Suprapubic skin (tissue), 4 donors: ENCODE measurements around the gene ZNF84.

- PRO-cap = no peak
- RAMPAGE, long total RNA, 4 experiments = no peak in any of the 4 experiments
Measured at GRCh38 chr12:131014879-131015747, 61.4 kb downstream of the ADGRD1 start.

- PRO-cap = no peak
- RAMPAGE, long total RNA, 4 experiments = no peak in any of the 4 experiments
Measured at GRCh38 chr12:131035001-131035663, 81.4 kb downstream of the ADGRD1 start.

- PRO-cap = no peak
- RAMPAGE, long total RNA, 4 experiments = no peak in any of the 4 experiments
Measured at GRCh38 chr12:131105689-131106540, 152.2 kb downstream of the ADGRD1 start.

DNA sequence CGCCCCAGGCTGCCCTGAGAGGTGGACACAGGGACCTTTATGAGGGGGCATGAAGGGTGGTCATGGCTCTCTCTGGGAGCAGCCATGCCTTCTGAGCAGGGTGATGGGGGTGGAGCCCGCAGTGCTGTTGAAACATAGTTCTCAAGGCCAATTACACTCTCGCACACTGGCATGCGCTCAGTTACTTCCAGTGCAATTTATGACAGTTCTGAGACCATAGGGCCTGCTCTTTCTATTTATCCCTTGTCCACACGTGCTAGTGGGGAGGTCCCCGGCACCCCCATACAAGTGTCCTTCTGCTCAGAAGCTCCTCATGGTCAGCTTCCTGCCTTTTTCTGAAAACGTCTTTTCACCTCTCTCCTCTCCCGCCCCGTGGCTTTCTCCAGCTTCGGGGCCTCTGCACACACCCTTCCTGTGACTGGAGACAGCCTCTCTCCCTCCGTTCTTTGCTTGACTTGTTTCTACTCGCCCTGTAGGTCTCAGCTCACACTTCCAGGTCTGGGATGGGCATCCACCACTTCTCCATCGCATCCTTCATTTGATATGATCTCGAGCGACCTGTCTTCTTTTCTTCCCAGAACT is 313.2 kb downstream of the ADGRD1 start:
- PRO-cap = no peak
- RAMPAGE, long total RNA, 4 experiments = no peak in any of the 4 experiments

DNA sequence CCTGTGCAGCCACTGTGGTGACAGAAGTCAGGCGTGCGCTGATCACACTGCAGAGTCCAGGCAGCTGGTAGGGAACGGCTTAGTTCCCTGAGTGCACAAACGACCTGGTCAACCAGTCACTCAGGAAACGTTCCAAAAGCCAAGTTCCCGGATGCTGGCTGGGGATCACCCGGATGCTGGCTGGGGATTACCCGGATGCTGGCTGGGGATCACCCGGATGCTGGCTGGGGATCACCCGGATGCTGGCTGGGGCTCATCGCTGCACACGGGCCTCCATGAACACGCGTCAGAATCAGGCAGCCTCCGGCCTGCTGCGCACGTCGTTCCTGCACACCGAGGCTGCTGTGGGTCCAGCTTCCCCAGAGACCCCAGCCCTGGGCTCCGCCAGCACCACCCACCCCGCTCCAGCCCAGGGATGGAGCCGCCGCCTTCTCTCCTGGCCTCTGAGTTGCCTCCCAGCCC is 254.1 kb upstream of the SFSWAP start:
- PRO-cap = no peak
- RAMPAGE, long total RNA, 4 experiments = no peak in any of the 4 experiments

- PRO-cap = bidirectional peak, plus-strand start at chr12:131830698, minus-strand start at chr12:131830494
- RAMPAGE, long total RNA, 4 experiments = no peak in any of the 4 experiments
Measured at GRCh38 chr12:131830311-131831539, 2.5 kb downstream of the MMP17 start.

DNA sequence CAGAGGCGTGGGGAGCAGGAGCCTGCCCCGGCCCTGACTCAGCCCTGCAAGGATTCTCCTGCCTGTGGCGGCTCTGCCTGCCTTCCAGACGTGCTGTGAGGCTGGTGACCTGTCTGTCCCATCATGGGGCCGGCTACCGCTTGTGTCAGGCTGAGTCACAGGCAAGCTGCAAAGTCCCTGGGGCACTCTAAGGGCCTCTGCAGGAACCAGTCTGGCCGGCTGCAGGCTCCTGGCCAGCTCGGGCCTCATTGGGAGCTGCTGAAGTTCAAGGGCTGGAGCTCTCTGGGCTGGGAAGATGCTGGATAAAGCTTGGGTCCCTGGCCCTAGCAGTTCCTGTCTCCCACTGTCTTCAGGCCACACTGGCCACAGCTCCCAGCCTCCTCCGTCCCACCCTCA is 22.2 kb upstream of the ULK1 start:
- PRO-cap = no peak
- RAMPAGE, long total RNA, 4 experiments = no peak in any of the 4 experiments

- PRO-cap = no peak
- RAMPAGE, long total RNA, 4 experiments = no peak in any of the 4 experiments
Measured at GRCh38 chr12:131895166-131895970, 946 bp downstream of the ULK1 start.

- PRO-cap = no peak
- RAMPAGE, long total RNA, 4 experiments = start-site peak on the plus strand in 1 of 4 experiments, at chr12:131992401-131992580 at its widest, 32 to 43 reads per replicate
Measured at GRCh38 chr12:131992293-131993211, 42.8 kb downstream of the EP400 start.

- PRO-cap = no peak
- RAMPAGE, long total RNA, 4 experiments = no peak in any of the 4 experiments
Measured at GRCh38 chr12:132142966-132144190, 741 bp downstream of the DDX51 start.

DNA sequence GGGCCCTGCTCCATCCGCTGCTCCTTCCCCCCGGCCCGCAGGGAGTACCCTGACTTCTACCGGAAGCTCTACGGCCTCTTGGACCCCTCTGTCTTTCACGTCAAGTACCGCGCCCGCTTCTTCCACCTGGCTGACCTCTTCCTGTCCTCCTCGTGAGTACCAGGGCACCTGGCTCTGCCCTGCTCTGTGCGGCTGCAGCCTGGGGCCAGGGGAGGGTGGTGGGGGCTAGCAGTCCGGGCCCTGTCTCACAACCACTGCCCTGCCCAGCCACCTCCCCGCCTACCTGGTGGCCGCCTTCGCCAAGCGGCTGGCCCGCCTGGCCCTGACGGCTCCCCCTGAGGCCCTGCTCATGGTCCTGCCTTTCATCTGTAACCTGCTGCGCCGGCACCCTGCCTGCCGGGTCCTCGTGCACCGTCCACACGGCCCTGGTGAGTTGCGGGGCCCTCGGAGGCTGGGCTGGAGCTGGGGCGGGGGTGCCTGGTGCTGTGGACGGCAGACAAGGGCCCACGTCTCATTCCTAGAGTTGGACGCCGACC is 7.0 kb downstream of the NOC4L start:
- PRO-cap = no peak
- RAMPAGE, long total RNA, 4 experiments = no peak in any of the 4 experiments

GRCh38 chr12:132343801-132344154 is 14.4 kb upstream of the GALNT9 start:
- PRO-cap = no peak
- RAMPAGE, long total RNA, 4 experiments = no peak in any of the 4 experiments

- PRO-cap = no peak
- RAMPAGE, long total RNA, 4 experiments = no peak in any of the 4 experiments
Measured at GRCh38 chr12:132559511-132560424, 50.6 kb downstream of the LRCOL1 start.

- PRO-cap = no peak
- RAMPAGE, long total RNA, 4 experiments = no peak in any of the 4 experiments
Measured at GRCh38 chr12:132604064-132604914, 6.1 kb downstream of the LRCOL1 start.

DNA sequence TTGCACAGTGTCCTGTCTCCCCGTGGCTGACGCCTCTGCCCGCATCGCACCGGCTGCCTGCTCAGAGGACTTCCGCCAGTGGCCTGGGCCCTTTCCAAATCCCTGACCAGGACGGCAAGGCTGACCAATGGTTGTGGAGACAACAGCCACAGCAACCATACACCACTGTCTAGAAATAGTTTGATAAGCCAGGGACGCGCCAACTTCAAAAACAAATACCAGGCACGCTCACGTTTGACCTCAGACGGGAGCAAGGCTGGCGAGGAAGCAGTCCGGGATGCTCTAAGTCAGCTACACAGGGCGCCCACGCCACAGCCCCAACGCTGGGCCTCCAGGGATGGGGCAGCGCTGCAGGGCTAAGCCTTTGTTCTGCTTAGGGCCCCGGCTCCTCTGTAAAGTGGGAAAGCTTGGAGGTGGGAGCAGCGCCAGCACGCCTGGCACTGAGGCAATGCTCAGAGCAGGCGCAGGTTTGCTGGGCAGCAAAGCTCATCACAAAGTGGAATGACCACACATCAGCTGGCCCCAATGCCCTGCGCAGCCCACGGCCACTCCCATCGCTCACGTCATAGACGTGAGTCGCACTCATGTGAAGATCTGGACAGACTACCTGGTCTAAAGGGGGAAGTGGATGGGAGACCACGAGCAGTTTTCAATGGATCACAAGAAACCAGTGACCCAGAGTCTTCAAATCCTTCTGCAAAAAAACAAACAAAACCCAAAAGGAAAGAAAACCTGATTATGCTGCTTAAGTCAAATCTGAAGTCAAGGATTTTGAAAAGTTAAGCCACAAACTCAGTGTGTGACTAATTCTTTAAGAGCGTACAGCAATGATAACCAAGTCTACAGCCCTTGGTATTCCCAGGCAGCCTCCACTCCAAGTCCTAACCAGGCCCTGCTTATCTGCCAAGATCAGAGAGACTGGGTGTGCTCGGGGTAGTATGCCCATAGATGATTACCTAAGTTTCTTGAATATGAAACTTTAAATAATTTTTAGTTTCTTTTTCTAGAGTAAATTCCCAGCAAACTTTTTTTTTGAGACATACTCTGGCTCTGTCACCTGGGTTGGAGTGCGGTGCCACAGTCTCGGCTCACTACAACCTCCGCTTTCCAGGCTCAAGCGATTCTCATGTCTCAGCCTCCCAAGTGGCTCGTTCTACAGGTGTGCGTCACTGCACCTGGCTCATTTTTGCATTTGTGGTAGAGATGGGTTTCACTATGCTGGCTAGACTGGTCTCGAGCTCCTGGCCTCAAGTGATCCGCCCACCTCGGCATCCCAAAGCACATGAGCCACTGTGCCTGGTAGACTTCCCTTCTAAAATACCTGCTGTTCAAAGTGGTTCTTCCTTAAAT is 12.9 kb downstream of the PGAM5 start:
- PRO-cap = no peak
- RAMPAGE, long total RNA, 4 experiments = no peak in any of the 4 experiments

DNA sequence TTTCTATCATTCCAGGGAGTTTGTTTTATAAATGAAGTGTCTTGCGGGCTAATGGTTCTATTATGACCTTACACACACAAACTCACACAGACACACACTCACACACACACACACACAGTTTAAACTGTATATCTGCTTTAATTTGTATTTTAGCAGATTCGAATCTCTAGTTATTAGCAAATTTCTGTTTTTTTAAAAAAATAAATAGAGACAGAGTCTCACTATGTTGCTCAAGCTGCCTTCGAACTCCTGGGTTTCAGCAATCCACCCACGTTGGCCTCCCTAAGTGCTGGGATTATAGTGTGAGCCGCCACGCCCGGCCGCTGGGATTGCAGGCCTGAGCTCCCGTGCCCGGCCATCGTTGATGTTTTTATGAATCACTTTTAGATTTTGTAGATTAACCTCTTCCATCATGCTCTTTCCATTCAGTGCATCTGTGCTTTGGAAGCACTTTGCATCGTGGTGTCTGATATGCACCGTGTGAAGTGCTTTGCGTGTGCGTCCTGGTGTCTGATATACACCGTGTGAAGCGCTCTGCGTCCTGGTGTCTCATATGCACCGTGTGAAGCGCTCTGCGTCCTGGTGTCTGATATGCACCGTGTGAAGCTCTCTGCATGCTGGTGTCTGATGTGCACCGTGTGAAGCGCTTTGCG is 20.9 kb downstream of the PGAM5 start:
- PRO-cap = no peak
- RAMPAGE, long total RNA, 4 experiments = no peak in any of the 4 experiments

- PRO-cap = no peak
- RAMPAGE, long total RNA, 4 experiments = no peak in any of the 4 experiments
Measured at GRCh38 chr12:132740769-132741028, 20.9 kb downstream of the ANKLE2 start.

GRCh38 chr12:132742885-132743540 is 18.6 kb downstream of the ANKLE2 start:
- PRO-cap = no peak
- RAMPAGE, long total RNA, 4 experiments = no peak in any of the 4 experiments

DNA sequence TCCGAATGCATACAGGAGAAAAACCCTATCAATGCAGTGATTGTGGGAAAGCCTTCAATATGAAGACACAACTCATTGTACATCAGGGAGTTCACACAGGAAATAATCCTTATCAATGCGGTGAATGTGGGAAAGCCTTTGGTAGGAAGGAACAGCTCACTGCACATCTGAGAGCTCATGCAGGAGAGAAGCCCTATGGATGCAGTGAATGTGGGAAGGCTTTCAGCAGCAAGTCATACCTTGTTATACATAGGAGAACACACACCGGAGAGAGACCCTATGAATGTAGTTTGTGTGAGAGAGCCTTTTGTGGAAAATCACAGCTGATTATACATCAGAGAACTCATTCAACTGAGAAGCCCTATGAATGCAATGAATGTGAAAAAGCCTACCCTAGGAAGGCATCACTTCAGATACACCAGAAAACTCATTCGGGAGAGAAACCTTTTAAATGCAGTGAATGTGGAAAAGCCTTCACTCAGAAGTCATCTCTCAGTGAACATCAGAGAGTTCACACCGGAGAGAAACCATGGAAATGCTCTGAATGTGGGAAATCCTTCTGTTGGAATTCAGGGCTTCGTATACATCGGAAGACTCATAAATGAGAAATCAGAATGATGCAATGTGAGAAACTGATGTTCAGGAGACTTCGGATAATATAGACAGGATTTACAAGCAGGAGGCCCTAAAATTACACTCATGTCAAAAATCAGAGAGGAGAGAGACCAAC is 24.9 kb downstream of the ZNF26 start:
- PRO-cap = no peak
- RAMPAGE, long total RNA, 4 experiments = no peak in any of the 4 experiments

DNA sequence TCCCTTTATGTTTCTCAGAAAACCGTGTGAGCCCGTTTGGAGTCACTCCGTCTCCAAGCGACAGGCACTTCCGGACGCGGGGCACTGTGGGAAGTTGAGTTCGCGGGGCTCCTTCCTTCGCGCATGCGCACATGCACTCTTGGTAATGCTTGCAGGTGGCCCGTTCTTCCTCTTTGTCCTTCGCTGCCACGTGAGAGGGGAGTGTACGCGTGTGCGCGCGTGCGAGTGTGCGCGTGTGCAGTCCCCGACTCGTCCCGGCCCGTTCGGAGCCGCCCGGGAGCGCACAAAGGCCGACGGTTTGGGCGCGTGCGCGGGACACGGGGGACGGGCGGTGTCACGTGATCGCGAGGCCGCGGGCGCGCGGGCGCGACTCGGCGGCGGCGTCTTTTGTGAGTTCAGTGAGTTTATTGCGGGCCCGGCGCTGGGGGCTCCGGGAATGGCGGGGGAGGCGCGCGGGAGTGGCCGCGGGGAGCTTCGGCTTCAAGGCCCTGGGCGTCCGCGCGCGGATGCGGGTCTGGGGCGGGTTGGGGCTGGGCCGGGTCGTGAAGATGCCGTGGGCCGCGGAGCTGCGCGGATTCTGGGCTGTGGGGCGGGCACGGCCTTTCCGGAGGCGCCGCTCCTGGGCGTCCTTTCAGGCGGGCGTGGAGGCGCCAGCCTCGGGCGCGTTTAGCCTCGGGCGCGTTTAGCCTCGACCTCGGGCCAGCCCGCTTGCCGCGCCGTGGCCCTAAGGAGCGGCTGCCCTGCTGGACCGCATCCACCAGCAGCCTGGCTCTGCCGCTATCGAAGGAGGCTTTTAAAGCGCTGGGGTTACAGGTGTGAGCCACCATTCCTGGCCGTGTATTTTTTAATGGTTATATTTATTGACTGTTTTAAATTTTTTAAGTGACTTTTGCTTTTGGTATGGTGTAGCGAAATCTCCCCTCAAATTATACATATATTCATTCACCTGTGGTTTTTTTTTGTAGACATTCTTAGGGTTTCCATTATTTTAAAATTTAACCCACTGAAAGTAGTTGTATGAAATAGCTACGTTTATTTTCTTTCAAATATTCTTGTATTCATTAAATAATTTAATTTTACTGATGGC is at the start of gene ZNF84:
Gene ZNF84 (plus strand): TSS at position 353 of the 1,087 bp plus-strand sequence.
- PRO-cap = unidirectional peak, plus-strand start at position 398 of the sequence
- RAMPAGE, long total RNA, 4 experiments = start-site peak on the plus strand in 2 of 4 experiments, centred at positions 358 to 361 of the sequence, 130 to 219 reads per replicate